Urinary bladder (tissue), 3 donors: ENCODE data around the genes DNAL4, APOBEC3H and MIEF1.

GRCh38 chr22:38688692-38689361, 7.1 kb downstream of the TOMM22 start:
- PRO-cap: no peak
- RAMPAGE, long total RNA: no peak

- PRO-cap: no peak
- RAMPAGE, long total RNA: no peak
Observed at GRCh38 chr22:38699419-38699748, 1.4 kb downstream of the JOSD1 start.

DNA sequence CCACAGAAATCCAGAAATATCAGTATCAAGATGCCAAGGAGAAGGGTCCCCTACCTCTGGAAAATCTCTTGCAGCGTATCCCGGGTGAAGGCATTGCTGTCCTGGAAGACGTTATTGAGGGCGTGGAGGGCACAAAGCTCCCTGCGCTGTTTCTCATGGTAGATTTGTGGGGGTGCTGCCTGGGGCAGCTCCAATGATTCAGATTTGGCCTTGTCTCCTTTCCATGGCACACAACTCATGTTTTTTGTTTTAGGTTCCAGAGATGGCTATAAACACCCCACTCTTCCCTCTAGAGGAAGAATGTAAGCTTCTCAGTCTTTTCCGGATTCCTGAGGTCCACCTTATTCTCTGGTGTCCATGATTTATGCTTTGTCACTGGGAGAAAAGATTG, 999 bp downstream of the JOSD1 start:
- PRO-cap: unidirectional peak, plus-strand start at position 161 of the sequence
- RAMPAGE, long total RNA: no peak

DNA sequence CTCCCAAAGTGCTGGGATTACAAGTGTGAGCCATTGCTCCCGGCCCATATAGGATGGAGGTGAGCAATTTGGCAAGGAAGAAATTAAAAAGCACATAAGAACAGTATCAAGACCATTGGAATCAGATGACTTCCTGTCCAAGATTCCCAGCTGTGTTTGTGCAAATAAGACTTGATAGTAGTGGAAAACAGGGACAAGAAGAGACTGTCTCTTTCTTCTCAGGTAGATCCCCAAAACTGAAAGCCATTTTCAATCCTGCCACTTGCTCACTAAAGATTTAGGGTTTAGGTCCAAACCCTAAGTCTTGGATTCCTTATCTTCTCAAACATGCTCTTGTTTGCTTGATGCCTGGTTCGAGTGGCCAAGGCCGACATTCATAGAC, 1.2 kb upstream of the GTPBP1 start:
- PRO-cap: no peak
- RAMPAGE, long total RNA: no peak

DNA sequence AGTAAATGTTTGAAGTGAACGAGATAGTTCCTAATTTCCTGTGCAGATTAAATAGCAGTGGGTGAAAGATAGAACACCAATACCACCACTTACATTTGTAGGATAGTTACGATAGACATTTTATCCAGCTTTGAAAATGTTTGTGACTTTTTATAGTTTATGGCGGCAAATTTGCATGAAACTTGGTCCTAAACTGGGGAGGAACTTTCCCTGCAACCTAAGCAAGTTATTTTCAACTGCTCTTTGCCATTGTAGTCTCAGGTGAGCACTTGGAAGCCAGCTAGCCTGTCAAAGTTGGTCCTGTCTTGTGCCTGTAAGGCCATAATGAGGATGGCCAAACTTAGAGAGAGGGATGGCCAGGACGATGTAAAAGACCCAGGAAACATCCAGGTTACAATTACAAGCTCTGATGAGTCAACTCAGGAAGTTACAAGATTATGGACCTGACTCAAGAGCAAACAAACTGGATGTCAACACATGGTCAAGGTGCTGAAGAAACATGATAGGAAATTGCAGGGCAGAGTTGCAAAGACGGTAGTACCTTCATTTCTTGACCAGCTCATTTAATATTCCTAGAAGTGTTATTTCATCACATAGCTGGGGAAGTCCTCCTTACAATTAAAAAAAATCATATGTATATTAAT, 1.5 kb downstream of the GTPBP1 start:
- PRO-cap: unidirectional peak, minus-strand start at position 368 of the sequence
- RAMPAGE, long total RNA: no peak

GRCh38 chr22:38758098-38758581, 2.3 kb upstream of the SUN2 start:
- PRO-cap: no peak
- RAMPAGE, long total RNA: no peak

DNA sequence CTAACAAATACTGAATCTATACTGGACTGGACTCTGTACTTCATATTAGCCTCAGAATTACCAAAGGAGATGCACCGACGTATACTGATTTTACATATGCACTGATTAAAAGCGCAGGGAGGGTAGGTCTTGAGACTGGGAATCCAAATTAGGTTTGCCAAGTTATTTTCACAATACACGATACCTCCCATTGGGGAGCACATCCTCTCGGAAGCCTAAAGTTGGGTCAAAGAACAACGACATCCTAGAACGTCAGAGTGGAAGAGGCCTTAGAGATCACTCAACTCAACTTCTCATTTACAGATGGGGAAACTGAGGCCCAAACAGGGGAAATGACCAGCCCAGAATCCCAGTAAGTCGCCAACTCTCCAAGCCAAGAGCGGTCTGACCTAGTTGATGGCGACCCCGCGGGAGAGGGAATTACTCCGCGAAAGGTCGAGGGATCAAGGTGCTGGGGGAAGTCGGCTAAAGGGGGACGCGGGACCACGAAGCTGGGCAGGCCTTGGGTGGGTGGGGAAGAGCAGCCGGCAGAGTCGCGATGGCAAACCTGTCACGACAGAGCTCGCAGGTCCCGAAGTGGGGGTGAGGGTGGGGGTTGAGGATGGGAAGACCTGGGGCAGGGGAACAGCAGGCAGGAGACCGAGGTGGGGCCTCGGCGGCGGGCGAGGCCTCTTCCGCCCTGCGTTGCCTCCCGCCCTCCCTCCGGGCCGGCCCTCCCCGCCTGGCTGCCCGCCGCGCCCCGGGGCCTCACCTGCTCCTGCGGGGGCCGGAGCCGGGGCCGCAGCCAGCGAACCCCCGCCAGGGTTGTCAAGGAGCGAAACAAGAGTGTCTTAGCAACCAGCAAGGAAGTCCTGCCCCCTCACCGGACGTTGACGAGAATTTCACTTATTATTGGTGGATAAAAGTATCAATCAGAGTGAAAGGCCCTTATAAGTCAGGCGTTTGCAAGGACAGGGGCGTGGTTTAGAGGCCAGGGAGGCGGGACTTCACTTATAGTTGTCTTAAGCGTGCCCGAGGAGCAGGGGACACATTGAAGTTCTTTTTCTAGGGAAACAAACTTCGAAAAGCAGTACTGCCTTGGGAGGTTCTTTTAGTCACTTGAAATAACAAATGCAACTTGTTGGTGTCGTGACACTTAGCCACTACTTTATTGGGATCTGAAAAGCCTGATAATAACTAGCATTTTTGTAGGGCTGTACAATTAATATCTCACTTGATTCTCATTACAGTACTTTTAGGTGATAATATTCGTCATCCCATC, at the start of gene DNAL4:
Gene DNAL4, minus strand, starts transcription at position 827 of the 1,261 bp plus-strand sequence.
- PRO-cap: unidirectional peak, minus-strand start at position 646 of the sequence; bidirectional peak, plus-strand start at position 959 of the sequence, minus-strand start at position 702 of the sequence
- RAMPAGE, long total RNA: start-site peak on the minus strand centred at position 794 of the sequence, 32 bp wide, 188 and 148 reads in 2 replicates

GRCh38 chr22:38802685-38803313, 8.9 kb upstream of the DNAL4 start:
- PRO-cap: unidirectional peak, minus-strand start at chr22:38803043
- RAMPAGE, long total RNA: no peak

- PRO-cap: no peak
- RAMPAGE, long total RNA: no peak
Observed at GRCh38 chr22:38861343-38862611, 10.2 kb downstream of the CBX6 start.

- PRO-cap: no peak
- RAMPAGE, long total RNA: no peak
Observed at GRCh38 chr22:39077420-39077719, 295 bp downstream of the APOBEC3G start.

DNA sequence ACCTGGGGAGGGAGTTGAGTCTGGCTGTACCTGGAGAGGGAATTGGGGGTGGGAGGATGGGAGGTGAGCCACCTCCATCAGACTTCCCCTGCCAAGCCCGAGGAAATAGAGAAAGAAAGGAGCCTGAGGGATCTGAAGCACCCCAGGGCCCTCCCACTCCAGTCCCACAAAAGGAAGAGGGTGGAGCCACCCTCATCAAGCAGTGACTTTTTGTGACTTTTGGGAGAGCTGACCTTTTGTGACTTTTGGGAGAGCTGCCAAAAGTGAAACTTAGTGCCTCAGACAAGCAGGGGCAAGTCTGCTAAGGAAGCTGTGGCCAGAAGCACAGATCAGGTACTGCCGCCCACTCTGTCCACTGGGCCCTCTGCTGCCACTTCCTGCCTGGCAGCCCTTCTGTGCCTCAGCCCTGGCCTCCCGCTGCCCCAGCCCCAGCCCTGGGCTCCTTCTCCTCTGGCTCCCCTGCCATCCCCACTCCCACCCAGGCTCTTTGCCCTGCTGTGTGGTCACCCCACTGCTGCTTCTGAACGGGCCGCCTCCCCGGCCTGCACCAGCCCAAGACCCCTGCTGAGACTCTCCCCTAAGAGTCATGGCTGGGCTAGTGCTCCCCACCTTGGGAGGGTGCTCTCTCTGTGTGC, at the start of gene APOBEC3H:
Gene APOBEC3H, plus strand, starts transcription at position 234 of the 635 bp plus-strand sequence.
- PRO-cap: no peak
- RAMPAGE, long total RNA: no peak

DNA sequence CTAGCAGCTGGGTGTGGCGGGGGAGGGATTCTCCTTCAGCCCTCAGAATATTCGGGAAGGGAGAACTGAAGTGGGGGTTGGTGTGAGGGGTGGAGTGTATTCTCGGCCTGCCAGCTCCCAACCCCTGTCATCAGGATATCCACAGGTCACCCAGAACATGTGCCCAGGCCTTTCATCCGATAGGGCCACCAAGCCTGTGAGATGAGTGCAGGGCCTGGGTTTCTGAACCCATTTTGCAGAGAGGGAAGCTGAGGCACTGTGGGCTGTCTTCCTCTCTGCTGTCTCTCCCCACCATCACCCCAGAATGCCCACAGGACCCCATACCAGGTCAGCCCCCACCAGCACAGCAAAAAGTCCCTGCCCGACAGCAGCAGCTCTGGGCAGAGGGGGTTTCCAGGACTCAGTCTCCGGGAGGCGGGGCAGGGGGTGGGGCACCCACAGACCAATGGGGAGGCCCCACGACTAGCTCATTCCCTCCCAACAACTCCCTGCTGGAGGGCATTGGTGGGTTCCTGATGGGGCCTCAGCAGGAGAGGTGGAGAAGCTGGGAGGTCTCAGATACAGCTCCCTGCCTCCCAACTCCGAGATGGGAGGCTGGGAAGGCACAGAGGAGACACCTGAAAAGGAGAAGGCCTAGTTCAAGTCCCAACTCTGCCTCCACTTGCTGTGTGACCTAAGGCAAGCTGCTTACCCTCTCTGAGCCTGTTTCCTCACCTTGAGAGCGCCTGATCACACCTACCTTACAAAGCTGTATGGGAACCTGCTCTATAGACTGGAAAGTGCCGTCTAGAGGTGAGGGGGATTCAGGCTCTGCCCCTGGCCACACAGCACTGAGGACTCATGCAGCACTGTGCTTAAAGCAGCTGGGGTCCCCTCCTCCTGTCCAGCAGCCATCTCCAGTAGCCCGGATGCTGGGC, 3.7 kb downstream of the CBX7 start:
- PRO-cap: bidirectional peak, plus-strand start at position 584 of the sequence, minus-strand start at position 378 of the sequence
- RAMPAGE, long total RNA: no peak

DNA sequence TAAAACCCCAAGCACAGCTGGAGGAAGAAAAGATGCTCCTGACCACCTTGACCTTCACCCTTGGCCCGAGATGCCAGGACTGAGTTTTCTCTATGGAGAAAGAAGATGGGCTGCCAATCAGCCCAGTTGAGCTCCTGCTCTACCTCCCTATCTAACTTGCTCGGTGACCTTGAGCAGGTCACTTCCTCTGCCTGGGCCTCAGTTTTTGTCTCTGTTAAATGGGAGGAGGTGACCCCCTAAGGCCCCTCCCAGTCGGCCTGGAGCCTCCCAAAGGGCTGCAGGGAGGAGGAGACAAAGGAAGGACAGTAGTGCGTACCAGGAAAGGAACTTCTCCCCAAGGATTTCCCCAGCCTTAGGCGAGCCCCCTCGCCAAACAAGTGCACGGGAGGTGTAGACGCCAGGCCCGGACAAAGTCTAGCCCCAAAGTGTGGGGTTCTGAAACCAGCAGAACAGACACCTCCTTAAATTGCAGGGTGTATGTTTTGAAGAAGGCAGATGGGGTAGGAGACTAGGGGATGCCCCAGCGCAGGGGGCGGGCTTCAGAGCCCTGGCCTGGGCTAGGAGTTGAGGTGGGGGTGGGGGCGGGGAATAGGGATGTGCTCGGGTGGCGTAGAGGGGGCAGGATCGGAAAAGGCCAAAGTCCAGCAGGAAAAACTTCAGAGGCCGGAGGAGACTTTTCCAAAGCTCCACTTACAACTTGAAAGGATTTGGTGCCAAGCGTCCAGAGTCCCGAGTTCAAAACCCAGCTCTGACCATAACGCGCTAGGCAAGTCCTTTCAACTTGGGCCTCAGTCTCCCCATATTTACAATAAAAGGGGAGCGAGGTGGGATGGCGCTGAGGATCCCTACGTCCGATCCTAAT, 971 bp downstream of the CBX7 start:
- PRO-cap: unidirectional peak, plus-strand start at position 305 of the sequence; unidirectional peak, plus-strand start at position 337 of the sequence; unidirectional peak, plus-strand start at position 647 of the sequence
- RAMPAGE, long total RNA: no peak

DNA sequence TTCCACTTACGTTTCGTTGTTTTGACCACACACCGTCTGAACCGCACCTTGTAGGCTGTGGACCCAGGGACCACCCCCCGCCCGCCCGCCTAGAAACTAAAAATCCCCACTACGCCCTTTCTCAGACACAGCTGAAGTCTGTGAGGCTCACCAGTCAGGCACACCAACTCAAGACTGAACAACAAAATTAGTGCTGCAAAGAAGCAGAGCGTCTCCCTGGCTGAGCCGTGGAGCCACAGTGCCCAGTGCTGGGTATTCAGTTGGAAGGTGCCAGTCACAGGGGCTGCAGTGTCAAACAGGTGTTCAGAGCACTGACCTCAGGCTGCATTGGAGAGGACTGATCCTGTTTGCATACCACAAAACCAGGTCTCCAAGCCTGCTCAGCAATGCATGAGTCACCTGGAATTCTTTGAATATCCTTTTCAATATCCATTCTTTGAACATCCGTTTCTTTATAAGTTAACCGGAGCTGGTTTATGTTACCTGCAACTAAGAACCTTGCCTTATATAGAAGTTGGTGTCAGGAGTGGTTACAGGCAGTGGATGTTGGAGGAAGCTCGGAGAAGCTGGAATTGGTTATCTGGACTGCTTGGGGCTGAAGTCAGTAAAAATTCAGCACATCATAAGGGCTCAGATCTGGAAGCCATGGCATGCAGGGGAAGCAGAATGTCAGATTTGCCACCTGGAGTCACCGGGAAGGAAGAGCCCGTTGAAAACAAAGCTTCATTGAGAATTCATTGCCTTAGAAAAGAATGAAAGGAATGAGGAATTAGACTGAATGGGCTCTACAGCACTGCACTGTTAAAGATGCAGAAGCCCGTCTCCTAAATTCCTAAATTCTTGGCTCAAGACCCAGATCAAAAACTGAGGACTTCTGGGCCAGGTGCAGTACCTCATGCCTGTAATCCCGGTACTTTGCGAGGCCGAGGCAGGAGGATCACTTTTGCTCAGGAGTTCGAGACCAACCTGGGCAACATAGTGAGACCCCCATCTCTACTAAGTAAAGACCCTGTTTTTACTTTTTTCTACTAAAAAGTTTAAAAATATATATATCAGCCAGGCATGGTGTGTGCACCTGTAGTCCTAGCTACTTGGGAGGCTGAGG, 30.1 kb downstream of the PDGFB start:
- PRO-cap: no peak
- RAMPAGE, long total RNA: no peak

- PRO-cap: bidirectional peak, plus-strand start at chr22:39234675, minus-strand start at chr22:39234566
- RAMPAGE, long total RNA: no peak
Observed at GRCh38 chr22:39234280-39234851, 10.4 kb downstream of the PDGFB start.

DNA sequence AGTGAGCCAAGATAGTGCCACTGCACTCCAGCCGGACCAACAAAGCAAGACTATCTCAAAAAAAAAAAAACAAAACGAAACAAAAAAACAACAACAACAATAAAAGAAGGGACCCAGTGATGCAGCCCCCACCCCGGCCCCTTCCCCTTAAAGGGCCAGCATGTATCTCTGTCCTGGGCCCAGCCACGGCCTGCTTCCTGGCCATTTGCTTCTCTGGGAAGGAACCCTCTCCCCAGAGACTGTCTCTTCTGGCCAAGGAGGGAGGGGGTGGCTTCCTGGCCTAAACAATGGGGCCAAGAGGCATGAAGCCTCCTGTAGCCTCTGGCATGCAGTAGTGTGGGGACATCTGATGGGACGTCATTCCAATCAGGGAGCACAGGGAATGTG, 25.4 kb upstream of the PDGFB start:
- PRO-cap: no peak
- RAMPAGE, long total RNA: no peak

DNA sequence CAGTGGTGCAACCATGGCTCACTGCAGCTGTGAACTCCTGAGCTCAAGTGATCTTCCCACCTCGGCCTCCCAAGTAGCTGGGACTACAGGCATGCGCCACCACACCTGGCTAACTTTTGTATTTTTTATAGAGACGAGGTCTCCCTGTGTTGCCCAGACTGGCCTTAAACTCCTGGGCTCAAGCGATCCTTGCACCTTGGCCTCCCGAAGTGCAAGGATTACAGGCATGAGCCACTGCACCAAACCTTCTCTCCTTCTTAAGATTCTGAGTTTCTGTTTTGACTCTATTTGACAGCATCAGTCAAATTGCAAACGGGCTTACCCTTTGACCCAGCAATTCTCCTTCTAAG, 32.7 kb downstream of the RPL3 start:
- PRO-cap: no peak
- RAMPAGE, long total RNA: no peak

- PRO-cap: no peak
- RAMPAGE, long total RNA: no peak
Observed at GRCh38 chr22:39414204-39414921, 14.8 kb downstream of the TAB1 start.

GRCh38 chr22:39462841-39463485, 6.2 kb downstream of the MGAT3 start:
- PRO-cap: bidirectional peak, plus-strand start at chr22:39463028, minus-strand start at chr22:39462971
- RAMPAGE, long total RNA: no peak

DNA sequence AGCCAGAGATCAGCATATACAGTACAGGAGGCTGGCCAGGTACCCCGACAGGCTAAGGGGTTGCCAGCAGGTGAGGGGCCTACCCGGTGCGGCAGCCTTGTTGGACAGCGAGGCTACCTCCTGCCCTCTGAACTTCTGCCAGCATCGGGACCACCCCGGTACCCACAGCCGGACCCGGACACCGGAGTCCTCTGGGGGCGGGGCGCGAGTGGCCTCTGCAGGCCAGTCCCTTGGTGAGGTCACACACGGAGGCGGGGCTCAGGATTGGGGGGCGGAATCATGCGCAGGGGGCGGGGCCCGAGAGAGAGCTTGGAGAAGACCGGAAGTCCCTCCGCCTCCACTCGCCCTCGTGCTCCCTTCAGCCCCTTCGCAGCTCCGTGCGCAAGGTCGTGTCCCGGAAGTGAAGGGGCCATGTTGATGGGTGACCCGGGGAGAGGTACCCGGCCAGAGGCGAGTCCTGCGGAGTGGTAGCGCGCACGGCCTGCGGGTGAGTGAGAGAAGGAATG, at the start of gene MIEF1:
Gene MIEF1, plus strand, starts transcription at position 340 of the 506 bp plus-strand sequence.
- PRO-cap: bidirectional peak, plus-strand start at position 303 of the sequence, minus-strand start at position 210 of the sequence
- RAMPAGE, long total RNA: no peak